SUDHL5 (cell line): ENCODE measurements around a stretch of chr17.

- PRO-cap = bidirectional peak, plus-strand start at chr17:63623350, minus-strand start at chr17:63623325
Observed at GRCh38 chr17:63622979-63623673, 909 bp downstream of the MAP3K3 start.

- PRO-cap = no peak
Observed at GRCh38 chr17:63696983-63697394, 2.9 kb downstream of the LIMD2 start.

- PRO-cap = no peak
Observed at GRCh38 chr17:63745524-63746311, 4.1 kb upstream of the STRADA start.

- PRO-cap = no peak
Observed at GRCh38 chr17:63811809-63812272, 15.4 kb upstream of the PSMC5 start.

- PRO-cap = no peak
Observed at GRCh38 chr17:63831202-63832345, 4.1 kb upstream of the FTSJ3 start.

DNA sequence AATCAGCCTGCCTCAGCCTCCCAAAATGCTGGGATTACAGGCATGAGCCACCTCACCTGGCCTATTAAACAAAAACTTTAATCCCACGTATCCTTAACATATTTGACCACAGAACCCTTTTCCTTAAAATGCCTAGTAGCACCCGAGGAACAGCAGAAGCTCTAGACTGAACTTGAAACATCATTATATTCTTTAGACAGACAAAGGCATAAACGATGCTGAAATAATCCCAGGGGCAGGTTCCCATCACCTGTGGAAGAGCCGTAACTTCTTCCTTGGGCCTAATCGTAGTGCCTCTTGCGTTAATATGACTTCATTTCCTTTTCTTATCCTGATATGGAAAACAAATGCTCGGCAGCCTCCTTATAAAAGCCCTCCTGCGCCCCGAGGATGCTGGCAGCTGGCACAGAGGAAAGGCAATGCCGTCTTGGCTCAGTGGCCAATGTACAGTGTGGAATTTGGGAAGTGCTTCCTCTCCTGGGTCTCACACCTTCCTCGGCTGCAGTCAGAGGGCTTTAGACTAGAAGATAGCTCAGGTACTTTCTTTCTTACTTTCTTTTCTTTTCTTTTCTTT lies 3.5 kb downstream of the SCN4A start:
- PRO-cap = no peak

GRCh38 chr17:64005333-64006356 lies 7.5 kb downstream of the PRR29 start:
- PRO-cap = no peak

GRCh38 chr17:64019375-64020033 lies 929 bp downstream of the ICAM2 start:
- PRO-cap = no peak

- PRO-cap = no peak
Observed at GRCh38 chr17:64060288-64060724, 39.9 kb upstream of the ICAM2 start.

- PRO-cap = no peak
Observed at GRCh38 chr17:64062921-64063598, 42.6 kb upstream of the ICAM2 start.

- PRO-cap = no peak
Observed at GRCh38 chr17:64083988-64084957, 45.7 kb downstream of the ERN1 start.

- PRO-cap = no peak
Observed at GRCh38 chr17:64120940-64121550, 8.9 kb downstream of the ERN1 start.

- PRO-cap = unidirectional peak, plus-strand start at chr17:64145520
Observed at GRCh38 chr17:64144950-64145639, 15.2 kb upstream of the ERN1 start.

DNA sequence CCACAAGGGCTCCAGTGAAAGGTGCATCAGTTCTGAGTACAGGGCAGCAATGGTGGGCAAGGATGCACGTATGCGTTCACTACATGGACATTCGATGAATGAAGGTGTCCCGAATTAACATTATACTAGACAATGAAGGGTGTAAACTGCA lies 17.0 kb upstream of the ERN1 start:
- PRO-cap = no peak

DNA sequence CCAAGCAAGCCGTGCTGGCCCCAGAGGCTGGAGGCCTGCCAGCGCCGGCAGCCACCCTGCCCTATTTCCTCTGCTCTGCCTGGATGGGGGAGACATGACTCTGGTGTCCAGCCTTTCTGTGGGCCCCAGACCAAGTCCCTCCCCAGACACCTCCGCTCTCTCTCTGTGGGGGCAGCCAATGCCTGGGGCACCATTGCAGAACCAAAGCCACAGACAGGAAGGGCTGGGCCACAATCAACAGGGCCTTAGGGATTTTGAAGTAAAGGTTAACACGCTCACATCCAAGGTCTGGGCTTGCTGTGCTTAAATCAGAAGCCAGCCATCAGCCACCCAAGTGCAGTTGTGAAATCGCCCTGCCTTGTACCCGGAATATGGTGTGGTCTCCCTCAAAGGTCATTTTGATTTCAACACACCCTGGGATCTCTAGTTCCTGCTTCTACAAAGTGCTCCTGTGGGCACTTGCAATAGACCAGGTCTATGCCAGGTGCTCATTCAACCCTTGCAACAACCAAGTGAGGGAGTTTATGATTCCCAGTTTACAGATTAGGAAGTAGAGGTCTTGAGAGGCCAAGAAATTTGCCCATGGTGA lies 63.5 kb upstream of the TEX2 start:
- PRO-cap = no peak

- PRO-cap = no peak
Observed at GRCh38 chr17:64362754-64363510, 27.7 kb downstream of the PECAM1 start.

DNA sequence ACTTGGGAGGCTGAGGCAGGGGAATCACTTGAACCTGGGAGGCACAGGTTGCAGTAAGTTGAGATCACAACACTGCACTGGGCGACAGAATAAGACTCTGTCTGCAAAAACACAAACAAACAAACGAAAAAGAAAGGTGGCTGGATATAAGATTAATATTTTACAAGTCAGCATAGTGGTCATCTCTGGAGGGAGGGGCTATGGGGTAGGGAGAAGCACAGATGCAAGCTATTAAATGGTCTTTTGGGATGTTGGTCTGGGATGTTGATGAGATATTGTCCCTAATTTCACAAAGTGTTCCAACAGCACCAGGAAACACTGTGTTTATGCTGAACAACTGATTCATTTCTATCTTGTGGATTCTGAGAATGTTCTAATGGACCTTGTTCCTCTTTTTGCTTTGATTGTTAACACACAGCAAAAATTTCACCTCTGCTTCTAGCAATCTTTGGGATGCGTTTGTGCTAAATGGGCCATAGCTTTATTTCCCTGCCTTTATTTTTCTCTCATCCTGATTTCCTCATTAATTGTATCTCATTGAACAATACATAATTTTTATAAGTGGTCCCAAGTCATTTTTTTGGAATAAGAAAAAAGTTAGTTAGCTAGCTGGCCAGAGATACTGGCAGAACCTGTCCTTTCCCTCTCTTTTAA lies 9.7 kb downstream of the PECAM1 start:
- PRO-cap = no peak

DNA sequence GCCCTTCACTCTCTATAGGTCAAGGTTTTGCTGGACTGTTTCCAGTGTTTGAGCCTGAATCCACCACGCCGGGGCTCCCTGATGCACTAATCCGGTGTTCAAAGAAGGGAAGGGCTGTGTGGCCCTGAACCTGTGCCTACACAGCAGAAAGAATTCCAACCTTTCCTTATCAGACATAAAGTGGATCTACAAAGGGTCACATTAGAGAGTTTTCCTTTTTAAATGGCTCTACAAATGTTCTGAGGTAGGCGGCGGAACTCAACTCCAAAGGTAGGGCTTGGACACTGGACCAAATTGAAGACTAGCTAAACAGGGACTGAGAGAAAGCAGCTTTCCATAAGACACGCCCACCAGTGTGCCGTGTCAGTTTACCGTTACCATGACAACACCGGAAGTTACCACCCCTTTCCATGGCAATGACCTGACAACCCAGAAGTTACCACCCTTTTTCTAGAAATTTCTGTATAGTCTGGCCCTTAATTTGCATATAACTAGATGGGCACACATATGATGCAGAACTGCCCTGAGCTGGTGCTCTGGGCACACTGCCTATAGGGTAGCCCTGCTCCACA lies 16.0 kb upstream of the PECAM1 start:
- PRO-cap = no peak

DNA sequence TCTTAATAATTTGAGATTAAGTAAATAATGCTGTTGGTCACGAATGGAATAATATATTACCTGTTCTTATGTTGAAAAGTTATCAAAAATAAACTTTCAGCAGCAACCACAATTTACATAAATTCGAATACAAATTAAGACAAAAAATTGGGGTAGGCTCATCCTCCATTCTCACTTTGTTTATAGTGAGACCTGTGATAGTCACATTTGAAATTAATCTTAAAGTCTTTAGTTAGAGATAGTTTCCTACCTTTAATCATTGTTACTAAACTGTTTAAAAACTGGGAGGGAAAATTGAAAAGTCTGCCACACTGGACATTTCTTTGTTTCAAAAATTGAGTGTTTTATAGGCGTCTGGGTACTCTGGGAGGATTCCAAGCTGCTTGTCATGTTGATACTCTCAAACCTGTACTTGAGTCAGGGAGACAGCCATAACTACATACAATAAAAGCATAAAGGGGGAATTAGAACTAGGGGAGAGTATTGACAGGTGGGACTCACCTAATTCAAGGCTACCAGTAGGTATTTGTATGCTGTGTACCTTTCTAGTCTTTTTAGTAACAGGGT lies 8.1 kb downstream of the CEP95 start:
- PRO-cap = no peak

DNA sequence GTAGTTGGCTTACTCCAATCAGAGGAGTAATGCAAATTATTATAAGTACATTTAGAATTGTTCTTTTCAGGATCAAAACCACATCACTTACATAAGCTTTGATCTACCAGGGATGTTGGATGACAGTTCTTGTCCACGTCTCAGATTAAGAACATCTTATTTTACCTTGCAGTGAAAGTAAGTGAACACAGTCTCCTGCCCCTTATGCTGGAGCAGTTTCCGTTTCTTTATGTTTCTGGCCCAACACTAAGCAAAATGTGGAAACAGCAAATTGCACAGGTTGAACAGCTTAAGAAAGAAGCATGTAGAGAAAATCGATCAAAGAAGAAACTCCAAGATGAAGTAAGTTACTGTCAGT lies 25.9 kb downstream of the CEP95 start:
- PRO-cap = no peak